Foreskin keratinocyte (primary cell): ENCODE measurements around the gene CACNB4.

DNA sequence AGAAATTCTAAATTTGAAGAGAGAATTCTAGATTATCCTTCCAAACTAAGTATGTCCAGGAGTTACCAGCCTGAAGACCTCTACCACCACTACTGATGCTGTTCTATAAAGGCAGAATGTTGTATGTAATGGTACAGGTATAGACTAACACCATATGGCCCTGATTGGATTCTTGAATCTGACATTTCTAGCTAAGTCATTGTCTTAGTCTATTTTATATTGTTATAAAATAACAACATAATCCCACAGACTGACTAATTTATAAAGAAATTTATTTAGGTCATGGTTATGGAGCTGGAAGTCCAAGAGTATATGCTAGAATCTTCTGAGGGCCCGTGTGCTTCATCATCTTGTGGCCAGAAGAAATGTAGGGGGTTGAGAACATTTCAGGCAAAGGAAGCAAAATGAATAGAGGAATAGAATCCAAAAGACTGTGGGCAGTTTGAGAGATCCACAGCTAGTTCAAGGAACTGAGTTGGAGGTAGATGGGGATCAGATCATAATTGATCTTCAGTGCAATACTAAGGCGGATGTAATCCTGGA, 4.0 kb upstream of the MMADHC start:
- RAMPAGE, total RNA = no peak

DNA sequence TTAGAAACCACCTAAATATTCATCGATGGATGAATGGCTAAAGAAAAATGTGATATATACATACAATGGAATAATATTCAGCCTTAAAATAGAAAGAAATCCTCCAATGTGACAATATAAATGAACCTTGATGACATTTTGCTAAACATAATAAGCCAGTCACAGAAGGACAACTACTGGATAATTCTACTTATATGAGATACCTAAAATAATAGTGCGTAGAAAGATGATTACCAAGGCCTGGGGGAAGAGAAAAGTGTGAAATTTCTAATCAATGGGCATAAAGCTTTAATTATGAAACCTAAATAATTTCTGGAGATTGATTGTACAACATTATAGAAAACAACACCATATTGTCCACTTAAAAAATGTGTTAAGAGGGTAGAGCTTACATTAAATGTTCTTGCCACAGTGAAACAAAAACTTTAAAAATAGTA, 281.0 kb upstream of the MMADHC start:
- RAMPAGE, total RNA = no peak

GRCh38 chr2:150001789-150002085, 414.2 kb upstream of the MMADHC start:
- RAMPAGE, total RNA = no peak

GRCh38 chr2:150170928-150171606, 316.4 kb downstream of the RND3 start:
- RAMPAGE, total RNA = no peak

DNA sequence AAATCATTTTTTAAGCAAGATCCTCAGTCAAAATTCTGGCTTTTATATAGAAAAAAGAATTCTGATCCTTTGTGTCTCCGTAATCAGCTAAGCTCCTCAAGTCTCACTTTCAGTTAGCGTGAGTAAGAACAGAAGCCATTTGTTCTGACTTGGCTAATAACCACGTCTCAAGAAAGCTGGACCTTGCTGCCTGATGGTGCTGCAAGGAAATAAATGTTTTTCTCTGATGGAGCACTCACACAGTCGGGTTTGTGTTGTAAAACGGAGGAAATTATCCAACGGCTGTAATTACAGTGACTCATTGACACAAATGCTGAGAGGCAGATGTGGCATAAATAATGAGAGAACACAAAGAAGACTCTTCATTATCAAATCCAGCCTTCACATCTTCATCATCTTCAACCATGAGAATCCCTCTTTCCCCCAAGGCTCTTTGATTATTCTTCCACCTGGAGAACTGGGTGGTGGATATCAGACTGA, 252.7 kb downstream of the RND3 start:
- RAMPAGE, total RNA = no peak

DNA sequence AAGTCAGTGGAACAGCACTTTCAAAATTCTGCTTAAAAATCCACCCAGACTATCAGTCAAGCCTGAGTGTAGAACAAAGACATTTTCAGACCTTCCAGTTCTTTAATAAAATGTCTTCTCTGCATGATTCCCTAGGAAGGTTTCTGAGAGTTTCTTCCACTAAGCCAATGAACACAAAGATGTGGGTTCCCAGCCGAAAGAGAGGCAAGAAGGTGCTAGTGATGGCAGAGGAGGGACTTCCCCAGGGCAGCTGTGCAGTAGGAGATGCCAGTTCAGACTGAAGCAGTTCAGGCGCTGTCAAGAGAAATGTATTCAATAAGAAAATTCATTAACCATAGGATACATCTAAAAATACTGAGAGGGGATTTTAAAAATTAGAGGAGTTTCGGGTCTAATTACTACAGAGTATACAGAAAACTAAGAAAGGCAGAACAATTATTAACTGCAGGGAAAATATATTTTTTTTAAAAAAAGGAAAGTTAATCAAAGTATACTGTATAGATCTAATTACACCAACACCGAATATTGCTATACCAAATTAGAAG, 83.3 kb downstream of the RND3 start:
- RAMPAGE, total RNA = no peak

GRCh38 chr2:150485105-150485608, 2.3 kb downstream of the RND3 start:
- RAMPAGE, total RNA = no peak

GRCh38 chr2:150526917-150527271, 39.4 kb upstream of the RND3 start:
- RAMPAGE, total RNA = no peak

DNA sequence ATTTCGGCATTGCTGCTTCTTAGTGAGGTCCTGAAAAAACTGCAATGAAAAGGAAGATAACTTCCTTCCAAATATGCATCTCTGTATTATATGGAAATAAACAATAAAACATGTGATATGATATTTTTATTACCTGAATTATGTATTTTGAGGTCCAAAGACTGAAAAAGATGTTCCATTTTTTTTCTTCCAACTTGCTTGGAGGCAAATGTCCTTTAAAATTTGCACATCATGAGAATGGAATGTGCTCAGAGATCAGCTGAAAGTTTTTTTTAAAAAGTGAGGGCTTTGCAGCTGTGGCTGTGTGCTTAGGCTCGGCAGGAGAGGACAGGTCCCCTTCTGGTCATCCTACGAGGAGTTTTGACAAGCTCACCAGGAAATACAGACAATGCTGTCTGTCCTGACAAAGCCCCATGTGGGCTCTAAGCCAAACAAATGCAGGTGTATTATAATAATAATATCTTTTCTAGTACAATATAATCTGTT, 132.4 kb upstream of the RND3 start:
- RAMPAGE, total RNA = no peak

- RAMPAGE, total RNA = no peak
Observed at GRCh38 chr2:150644067-150644484, 156.6 kb upstream of the RND3 start.

DNA sequence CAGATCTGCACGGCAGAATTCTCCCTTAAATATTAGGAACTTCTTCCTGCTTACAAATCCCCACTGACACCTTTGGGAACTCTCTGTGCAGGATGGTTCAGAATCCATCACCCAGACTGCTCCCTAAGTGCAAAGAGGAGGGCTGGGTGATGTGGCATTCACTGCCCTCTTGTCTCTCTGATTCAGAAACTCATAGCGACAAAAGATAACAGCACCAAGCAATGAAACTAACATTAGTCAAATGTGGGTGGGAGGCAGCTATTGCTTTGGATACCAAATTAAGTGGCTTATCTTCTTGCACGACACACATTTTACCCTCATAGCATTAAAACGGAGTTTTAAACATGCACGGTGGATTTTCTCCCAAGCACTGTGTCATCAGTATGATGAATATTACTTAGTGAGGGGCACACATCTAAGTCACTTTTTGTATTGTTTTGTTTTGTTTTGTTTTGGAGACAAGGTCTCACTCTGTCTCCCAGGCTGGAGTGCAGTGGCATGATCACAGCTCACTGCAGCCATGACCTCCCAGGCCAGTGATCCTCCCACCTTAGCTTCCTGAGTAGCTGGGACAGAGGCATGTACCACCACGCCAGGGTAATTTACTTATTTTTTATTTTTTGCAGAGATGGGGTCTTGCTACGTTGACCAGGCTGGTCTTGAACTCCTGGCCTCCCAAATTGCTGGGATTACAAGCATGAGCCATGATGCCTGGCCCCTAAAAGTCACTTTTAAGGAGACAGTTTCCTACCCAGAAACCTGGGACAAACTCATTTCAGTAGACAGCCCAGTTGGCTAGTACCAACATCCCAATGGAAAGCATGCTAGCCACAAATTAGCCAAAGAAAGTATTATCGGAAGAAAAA, 41.0 kb upstream of the NEB start:
- RAMPAGE, total RNA = no peak

DNA sequence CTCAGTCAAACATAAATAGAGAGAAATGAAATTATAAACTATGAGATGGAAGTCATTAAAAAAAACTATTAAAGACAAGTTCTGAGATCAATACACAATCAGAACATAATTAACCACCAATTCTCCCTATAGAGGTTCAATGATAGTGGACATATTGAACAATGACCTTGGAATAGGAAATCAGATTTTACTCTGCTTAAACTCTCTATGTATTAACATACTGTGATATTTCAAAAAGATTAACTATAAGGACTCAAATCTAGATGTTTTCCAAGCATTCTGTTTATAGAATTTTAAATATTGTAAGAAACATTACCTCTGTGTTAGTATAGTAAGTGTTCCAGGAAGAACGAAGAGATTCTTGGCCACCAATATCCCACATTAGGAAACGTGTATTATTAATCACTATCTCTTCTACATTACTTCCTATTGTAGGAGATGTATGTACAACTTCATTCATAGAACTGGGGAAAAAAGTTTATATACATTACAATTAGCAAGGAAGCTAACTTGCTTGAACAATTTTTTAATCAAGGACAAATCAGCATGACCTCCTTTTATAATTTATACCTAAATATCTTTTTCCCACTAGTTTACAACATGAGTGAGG, 14.3 kb downstream of the ARL5A start:
- RAMPAGE, total RNA = no peak

DNA sequence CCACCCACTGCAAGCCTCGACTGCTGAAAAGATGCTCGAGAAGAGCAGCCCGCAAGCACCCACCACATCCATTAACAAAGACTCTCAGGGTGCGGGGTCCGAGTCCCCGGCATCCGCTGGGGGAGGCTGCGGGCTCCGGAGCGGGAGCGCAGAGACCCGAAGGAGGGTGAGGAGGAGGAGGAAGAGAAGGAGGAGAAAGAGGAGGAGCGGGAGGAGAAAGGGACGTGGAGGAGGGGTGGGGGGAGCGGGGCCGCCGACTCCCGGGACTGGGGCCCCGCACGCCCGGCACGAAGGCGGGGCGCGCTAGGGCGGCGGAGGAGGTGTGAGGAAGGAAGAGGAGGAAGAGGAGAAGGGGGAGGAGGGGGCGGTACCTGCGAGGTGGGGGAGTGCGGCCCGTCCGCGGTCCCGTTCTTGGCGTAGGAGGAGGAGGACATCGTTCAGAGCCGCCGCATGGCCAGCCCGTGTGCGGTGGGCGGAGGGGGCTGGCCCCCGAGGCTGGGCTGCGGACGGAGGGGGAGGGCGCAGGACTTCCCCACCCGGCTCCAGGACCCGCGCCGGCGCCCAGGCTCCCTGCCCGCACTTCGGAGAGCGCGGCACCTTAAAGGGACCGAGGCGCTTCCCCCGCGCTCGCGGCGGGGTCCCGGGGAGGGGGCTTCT, at the start of gene CACNB4:
CACNB4 (minus strand) TSS at position 467 of the 657 bp plus-strand sequence.
- RAMPAGE, total RNA = no peak

- RAMPAGE, total RNA = no peak
Observed at GRCh38 chr2:152336455-152337443, 1.8 kb downstream of the FMNL2 start.

DNA sequence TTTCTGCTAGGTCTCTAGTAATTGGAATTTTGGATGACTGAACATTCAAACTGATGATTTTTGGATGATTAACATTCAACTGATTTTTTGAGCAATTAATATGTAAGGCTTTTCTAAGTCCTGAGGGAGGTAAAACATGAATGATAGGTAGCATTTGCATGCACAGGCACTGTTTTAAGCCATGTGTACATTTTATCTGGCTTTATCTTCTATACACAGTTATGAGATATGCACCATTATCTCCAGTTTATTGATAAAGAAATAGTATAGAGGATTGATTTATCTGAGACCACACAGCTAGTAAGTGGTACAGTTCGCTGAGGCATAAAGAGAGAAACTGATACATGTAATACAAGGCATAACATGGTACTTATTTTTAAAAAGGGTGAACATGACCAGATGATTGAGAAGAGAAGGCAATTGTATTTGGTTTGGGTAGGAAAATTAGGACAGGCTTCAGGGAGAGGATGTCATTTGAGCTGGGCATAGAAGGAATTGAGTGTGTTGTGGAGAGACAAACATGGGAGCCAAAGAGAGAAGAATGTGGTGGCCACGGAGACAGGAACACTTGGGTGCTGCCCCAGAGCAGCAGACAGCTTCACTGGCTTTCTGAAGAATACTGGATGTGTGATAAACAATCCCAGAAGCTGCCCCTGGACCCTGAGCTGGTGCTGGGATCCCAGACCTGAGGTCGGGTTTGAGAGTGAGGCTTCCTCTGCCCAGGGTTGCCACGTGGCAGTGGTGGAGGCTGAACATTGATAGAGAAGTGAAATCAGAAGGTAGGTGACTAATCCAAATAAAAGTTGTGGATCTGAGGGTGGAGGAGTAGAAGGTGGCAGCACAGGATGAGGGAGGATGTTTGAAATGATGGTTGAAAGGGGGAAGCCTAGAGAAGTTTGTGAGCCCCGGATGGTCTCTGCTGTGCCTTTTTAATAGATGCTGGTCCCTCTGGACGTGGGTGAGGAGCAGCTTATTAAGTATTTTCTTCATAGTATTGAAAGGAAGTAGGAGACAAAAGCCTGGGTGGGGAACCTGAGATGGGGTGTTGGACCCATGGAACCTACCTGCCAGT, 63.8 kb downstream of the FMNL2 start:
- RAMPAGE, total RNA = no peak

- RAMPAGE, total RNA = no peak
Observed at GRCh38 chr2:152443575-152444383, 108.8 kb downstream of the FMNL2 start.

- RAMPAGE, total RNA = no peak
Observed at GRCh38 chr2:152466694-152467255, 131.8 kb downstream of the FMNL2 start.

- RAMPAGE, total RNA = no peak
Observed at GRCh38 chr2:152625029-152625660, 92.1 kb downstream of the PRPF40A start.

DNA sequence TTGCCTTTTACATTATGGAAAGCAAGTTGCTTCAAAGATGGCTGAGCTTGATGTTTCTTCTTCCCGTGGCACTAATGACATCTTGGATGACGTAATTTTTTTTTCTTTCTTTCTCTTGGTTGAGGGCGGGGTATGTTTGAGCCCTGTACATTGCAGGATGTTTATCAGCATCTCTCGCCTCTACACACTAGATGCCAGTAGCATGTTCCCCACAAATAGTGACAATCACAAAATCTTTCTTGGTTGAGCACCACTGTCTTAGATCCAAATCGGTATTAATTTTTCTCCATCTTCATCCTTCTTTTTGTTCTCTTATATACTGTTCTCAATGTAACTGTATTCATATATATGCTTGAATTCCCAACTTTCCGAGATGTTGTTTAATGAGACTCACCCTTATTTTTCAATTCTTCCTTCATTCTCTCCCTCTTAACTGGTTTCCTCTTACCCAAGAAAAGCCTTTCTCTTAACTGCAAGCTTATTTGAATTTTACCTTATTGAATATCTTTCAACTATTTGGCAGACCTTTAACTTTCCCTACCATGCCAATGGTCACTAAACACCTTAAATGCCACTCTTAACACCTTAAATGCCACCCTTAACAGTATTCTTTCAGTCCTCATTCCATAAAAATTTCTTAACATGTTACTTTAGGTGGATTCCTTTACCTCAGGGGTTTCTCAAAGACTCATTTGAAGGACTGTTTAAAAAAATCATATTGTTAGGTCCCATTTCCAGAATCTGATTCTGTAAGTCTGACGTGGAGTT, 51.1 kb downstream of the PRPF40A start:
- RAMPAGE, total RNA = no peak

- RAMPAGE, total RNA = no peak
Observed at GRCh38 chr2:152673361-152673903, 43.8 kb downstream of the PRPF40A start.